Hair follicular keratinocyte (primary cell): ENCODE data around the genes DOCK8 and DMRT3.

- RAMPAGE, long total RNA, result no peak
Observed at GRCh38 chr9:113998-114825, 4.0 kb downstream of the FOXD4 start.

DNA sequence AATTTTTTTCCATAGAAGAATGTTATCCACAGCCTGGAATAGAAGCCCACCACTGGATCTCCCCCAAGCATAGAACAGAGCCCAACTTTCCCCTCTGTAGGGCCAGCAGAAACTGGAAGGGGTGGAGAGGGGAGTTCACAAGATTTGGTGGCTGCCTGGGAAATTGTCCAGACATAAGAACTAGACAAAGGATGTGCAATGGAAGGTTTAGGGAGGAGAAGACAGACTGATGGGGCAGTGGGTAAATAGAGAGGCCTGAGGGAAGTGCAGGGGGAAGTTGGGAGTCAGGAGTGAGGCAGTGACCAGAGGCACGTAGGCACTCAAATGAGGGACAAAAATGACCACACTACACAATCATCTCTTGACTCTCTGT is 6.0 kb upstream of the DOCK8 start:
- RAMPAGE, long total RNA, result no peak

DNA sequence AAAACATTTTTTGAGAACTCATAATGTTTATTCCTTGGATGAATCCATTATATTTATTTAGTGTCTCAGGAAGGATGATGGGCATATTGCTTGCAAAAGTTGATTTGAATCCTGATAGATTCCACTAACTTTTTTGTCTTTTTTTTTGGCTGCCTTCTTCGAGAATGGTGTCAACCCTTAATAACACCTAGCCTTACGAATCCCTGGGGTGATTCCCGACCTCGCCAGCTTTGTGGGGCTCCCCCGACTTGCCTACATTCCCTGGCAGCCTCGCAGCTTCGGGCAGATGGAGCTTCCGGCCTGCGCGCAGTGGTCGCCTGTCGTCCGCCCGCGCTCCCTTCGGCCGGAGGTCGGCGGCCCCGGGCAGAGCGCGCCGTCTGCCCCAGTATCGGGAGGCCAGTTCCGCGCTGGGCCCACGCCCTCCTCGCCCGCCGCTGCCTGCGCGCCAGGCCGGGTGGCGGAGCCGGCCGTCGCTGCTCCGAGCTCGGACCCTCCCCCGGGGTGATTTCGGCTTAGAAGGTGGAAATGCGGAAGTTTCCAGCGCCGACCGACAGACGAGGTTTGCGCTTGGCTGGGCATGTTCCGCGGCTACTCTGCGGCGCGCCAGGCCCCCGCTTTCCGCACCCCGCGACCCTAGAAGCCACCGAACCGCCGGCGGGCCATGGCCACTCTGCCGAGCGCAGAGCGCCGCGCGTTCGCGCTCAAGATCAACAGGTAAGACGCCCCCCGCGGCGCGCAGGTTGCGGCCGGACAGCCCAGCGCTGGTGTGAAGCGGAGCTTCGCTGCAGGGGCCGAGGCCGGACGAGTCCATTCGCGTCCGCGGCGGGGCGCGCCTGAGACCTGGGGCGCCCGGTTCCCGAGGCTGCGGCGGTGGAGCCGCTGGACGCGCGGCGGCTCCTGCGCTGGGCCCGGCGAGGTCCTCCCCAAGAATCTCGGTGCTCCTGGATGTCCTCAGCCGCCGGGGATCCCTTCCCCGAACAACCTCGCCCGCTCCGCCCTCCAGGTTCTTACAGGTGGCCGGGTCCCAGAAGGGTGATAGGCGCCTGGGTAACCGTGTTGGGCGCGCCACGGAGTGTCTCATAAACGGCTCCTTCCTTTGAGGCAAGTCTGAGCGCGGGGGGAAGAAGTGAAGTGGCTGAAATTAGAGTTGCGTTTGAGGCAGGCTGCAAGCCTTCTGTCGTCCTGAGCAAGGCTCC is at the start of gene DOCK8:
TSS of gene DOCK8 (plus strand) at position 550 of the 1,196 bp plus-strand sequence.
- RAMPAGE, long total RNA, result no peak

DNA sequence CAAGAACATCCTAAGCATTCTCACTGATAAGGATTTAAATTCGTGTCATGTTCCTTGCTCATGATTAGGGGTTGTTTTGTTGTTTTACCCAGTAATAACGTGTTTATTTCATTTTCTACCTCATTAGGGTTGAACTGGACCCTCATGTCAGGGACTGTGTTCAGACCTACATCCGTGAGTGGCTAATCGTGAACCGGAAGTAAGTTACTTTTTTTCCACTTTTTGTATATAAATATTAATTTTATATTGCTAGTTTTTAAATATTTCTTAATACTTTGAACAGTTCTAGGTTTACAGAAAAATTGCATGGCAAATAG is 74.7 kb downstream of the DOCK8 start:
- RAMPAGE, long total RNA, result no peak

- RAMPAGE, long total RNA, result no peak
Observed at GRCh38 chr9:546698-547929, 42.6 kb downstream of the KANK1 start.

- RAMPAGE, long total RNA, result no peak
Observed at GRCh38 chr9:593794-594336, 89.4 kb downstream of the KANK1 start.

GRCh38 chr9:613859-614423 is 109.4 kb downstream of the KANK1 start:
- RAMPAGE, long total RNA, result no peak

DNA sequence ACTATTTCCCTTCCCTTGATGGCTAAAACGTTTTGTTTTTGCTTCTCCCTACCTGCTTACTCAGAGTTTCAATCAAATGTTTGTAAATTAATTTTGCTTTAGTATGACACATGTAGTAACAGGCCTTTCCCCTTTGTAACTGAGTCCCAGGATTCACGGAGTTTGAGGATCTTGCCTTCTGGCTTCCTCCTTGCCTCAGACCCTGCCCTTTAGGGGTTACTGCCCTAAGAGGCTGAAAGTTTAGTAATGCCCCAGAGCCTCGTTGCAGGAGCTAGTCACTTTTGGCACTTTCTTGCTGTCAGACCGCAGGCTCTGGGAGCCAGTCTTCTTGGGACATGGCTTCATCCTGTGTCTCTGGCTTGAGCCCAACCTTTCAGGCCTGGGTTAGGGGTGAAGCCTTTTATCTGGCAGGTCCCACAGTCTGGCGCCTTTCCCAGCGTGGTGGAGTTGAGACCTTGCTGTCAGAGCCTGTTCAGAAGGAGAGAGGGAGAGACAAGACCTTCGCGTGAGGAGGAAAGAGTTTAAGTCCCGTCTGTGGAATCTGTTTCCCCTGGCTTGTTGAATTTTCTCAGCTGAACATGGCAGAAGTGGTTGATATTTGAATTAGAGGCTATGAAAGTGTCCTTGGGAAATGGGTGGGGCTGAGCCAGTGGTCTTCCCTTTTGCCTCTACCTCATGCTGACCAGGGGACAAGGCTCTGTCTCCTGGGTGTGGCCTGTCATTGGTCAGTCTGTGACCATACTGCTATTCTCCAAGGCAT is 151.5 kb downstream of the KANK1 start:
- RAMPAGE, long total RNA, result no peak

DNA sequence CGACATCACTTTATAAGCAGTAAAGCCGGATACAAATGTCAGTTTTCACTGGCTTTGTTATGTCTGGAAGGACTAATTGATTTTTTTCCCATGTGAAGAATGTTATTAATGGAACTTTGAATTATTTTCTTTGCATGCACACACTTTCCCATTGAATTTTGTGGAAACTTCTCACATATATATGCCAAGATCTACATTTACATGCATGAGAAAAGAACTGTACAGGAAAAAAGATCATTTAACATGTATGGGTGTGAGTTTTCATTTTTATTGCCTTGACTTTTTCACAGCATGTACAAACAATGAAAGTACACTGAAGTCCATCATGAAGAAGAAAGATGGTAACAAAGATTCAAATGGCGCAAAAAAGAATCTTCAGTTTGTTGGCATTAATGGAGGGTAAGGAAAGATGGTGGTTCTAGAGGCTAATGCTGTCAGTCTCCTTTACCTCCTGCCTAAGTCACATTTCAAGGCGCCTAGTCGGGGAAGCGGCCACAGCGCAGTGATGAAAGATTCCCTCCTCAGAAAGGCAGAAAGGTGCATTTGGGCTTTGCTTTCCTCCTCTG is 110.5 kb upstream of the DMRT1 start:
- RAMPAGE, long total RNA, result no peak

- RAMPAGE, long total RNA, result no peak
Observed at GRCh38 chr9:734733-735303, 106.7 kb upstream of the DMRT1 start.

DNA sequence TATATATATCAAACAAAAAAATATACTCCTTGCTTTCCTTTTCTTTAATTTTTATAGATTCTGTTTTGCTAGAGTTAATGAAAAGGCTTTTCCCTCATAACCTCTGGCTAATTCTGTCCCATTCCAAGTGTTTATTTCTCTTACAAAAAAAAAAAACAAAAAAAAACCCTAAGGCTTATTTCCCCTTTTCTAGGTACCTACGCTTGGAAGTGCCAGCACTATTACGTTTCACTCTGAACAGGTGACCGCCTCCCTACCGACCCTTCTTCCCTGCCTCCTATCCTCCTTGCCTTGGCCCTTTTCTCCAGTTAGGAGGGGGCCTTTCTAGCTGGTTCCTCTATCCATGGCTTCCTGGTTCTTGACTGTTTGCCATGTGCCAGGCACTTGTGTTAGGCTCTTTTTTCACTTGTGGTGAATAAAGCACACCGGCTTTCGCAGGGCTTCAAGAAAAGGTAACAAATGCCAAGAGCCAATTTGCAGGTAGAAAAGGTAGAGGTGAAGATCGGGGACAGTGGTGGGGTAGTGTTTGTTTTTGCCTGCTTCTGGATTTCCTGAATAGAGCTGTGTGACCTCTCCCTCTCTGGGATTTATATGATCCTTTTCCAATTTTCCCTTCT is 23.3 kb upstream of the DMRT1 start:
- RAMPAGE, long total RNA, result no peak

DNA sequence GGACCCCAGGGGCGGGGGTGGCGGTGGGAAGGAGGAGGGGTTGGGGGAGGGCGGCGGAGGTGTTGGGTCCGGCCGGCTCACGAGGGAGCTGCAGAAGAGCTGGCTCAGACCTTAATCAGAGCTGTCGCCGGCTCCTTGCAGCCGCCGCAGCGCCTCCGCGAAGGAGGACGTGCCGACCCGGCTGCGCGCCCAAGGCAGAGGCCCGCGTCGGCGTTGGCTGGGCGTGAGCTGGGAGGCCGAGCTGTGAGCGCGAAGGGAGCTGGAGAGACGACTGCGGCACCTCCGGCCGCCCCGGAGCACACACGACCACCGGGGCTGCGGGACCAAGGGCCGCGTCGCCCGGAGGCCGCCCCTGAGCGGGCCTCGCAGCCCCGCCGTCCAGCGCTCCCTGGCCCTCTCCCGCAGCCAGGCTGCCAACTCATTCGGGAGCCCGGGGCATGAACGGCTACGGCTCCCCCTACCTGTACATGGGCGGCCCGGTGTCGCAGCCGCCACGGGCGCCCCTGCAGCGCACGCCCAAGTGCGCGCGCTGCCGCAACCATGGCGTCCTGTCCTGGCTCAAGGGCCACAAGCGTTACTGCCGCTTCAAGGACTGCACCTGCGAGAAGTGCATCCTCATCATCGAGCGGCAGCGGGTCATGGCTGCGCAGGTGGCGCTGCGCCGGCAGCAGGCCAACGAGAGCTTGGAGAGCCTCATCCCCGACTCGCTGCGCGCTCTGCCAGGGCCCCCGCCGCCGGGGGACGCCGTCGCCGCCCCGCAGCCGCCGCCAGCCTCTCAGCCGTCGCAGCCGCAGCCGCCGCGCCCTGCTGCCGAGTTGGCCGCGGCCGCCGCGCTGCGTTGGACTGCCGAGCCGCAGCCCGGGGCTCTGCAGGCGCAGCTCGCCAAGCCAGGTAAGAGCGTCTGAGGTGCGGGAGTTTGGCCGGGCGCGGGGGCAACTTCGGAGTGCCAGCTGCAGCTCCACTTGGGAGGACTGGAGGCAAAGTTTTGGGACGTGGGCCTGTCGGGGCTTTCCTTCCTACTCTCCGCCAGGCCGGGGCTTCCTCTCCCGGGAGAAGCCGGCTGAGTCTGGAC is at the start of gene DMRT3:
TSS of gene DMRT3 (plus strand) at position 91 of the 1,072 bp plus-strand sequence.
- RAMPAGE, long total RNA, result no peak

DNA sequence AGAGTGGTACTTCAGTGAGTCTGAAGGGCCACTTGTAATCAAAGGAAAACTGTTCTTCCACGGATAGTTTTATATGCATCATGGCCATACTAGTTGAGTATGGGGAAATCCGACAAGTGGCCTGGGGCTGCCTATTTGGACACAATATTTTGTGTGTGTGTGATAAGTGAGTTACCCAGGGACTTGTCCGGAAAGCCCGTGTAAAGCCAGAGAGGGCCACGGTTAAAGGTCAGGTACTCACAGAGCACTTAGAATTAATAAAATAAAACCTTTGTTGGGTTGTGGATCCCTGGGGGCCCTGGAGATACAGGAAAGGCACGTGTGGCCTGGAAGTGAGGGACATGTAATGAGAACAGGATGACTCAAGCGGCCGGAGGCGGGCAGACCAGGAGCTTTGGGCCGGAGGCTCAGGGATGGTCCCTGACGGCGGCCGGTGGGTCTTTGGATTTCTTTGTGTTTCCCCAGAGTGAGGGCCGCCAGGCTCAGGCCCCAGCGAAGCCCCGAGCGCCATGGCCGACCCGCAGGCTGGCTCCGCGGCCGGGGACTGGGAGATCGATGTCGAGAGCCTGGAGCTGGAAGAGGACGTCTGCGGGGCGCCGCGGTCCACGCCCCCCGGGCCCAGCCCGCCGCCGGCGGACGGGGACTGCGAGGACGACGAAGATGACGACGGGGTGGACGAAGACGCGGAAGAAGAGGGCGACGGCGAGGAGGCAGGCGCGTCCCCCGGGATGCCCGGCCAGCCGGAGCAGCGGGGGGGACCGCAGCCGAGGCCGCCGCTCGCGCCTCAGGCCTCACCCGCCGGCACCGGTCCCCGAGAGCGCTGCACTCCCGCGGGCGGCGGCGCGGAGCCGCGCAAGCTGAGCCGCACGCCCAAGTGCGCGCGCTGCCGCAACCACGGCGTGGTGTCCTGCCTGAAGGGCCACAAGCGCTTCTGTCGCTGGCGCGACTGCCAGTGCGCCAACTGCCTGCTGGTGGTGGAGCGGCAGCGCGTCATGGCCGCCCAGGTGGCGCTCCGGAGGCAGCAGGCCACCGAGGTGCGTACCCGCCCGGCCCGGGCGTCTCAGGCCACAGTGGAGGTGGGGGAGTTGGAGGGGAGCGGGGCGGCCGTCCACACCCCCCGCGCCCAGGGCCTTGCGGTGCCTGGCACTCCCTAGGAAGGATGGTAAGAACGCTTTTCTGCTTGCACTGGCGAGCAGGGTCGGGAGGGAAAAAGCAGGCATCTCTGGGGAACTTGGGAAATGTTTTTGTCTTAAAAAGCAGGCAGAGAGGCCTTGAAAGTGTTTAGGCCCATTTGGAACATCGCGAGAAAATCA is 1.4 kb downstream of the DMRT2 start:
- RAMPAGE, long total RNA, result no peak

DNA sequence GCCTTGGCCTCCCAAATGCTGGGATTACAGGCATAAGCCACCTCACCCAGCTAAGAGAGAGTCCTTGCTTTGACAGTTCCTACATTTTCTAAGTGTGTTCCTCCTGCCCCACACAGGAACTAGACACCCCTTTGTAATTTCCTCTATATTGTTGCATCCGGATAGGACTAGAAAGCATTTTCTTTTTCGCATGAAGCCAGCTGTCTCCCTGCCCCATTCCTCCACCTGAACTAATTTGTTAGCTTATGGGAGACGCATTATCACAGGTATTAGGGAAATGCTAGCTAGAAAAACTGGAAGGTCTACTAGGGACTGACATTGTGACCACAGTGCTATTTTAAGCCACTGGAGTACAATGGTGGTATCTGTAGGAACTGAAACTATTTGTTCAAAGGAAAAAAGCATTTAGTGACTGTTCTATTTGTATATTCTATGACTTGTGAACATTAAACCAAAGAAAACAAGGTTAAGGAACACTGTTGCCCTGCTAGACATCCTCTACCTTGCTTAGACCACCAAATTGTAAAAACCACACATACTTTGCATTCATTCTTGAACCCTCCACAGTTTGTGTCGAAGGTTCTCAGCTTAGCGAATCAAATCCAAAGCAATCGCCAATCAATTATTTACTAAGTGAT is 214.2 kb downstream of the SMARCA2 start:
- RAMPAGE, long total RNA, result no peak

GRCh38 chr9:2489884-2490511 is 131.6 kb upstream of the VLDLR start:
- RAMPAGE, long total RNA, result no peak

DNA sequence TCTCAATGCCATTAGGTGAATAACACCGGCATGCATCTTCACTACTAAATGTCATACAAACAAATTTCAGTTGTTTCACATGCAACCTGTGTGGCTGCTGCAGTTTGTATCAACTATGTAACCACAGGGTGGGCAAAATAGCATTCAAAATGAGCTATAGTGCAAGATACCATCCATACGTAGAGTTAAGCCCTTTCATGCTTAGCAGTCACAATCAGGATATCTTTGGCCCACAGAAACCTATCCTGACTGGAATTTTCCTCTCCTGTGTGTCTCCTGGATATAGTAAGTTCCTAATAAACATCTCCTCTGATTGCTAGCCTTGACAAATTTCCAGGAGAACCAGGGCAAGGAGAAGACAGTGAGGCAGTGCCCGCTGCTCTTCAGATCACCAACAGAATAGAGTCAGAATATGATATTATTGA is 1.5 kb upstream of the VLDLR start:
- RAMPAGE, long total RNA, result no peak

- RAMPAGE, long total RNA, result no peak
Observed at GRCh38 chr9:2798851-2799050, 45.1 kb downstream of the PUM3 start.

DNA sequence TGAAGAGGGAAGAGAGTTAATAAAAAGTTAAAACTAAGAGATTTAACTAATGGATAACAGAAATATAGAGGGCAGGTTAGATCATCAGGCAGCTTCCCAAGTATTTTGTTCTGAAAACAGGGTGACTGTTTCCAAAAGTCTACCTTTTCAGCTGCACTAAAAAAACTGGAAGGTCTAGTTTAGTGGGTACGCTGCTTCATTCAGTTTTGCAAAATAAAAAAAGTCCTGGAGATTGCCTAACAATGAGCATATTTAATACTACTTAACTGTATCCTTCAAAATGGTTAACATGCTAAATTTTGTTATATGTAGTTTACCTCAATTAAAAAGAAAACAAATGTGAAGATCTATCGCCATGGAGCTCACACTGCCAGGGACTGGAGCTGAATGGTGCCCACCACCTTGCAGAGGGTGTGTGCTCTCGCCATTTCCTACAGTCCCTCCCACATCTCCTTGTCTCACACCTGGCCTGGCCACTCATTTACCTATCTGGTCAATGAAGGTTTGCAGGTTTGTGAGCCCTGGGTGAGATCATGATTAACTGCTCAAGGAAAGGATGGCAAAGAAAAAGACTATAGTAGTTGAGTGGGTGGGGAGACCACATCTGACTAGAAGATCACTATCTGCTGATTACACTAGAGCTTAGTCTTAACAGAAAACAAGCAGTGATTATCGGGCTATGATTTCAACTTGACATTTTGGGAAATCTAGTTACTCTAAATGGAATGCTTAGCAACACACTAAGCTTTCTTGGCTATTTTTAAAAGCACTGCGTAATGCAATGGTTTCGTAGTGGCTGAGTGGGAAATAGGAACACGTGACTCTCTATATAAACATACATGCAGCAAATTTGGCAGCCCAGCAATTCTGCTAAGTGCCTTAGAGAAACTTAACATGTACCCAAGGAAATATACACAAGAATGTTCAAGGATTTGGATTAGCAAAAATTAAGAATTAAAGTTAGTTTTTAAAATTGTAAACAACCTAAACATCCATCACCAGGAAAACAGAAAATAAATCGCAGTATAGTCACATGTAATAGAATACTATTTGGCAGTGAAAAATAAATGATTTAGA is 27.4 kb downstream of the PUM3 start:
- RAMPAGE, long total RNA, result no peak

- RAMPAGE, long total RNA, result no peak
Observed at GRCh38 chr9:3088172-3088644, 244.3 kb upstream of the PUM3 start.

- RAMPAGE, long total RNA, result no peak
Observed at GRCh38 chr9:3527212-3527614, 1.4 kb upstream of the RFX3 start.